ENCODE data around the gene F2RL3.

GRCh38 chr19:16516978-16517831 is 21.0 kb downstream of the C19orf44 start:
- PRO-cap, result no peak

DNA sequence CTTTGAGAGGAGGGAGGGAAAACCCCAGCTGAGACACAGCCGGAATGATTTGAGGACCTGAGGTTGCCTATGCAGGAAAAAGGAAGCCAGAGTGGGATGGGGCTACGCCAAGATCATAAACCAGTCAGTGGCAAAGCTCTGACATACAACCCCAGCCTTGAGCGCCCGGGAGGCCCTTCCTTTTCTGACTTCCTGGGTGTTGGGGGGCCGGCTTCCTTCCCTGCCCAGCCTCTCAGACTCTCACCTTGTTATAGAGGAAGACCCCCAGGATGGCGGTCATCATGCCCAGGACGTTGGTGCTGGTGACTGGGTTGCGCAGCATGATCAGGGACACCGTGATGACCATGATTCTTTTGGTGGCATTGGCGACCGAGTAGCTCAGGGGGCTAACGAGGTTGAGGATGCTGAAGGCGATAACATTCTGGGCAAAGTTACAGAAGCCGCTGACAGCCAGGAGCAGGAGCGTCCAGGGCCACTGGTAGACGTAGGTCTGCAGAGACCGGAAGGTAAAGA is 12.7 kb upstream of the CHERP start:
- PRO-cap, result no peak

GRCh38 chr19:16566097-16566599 is 6.1 kb downstream of the SLC35E1 start:
- PRO-cap, result no peak

GRCh38 chr19:16586593-16586921 is 14.3 kb upstream of the SLC35E1 start:
- PRO-cap, result no peak

GRCh38 chr19:16624069-16624615 is 3.9 kb downstream of the MED26 start:
- PRO-cap, result no peak

- PRO-cap, result bidirectional peak, plus-strand start at chr19:16661779, minus-strand start at chr19:16661747; unidirectional peak, minus-strand start at chr19:16661842
These were observed 797 bp downstream of the TMEM38A start for GRCh38 chr19:16661573-16662298.

- PRO-cap, result no peak
These were observed 13.0 kb upstream of the F2RL3 start for GRCh38 chr19:16875646-16876424.

- PRO-cap, result bidirectional peak, plus-strand start at chr19:16888849, minus-strand start at chr19:16888726
These were observed at the start of gene F2RL3 for GRCh38 chr19:16888482-16889362. TSS of gene F2RL3 (plus strand) at chr19:16888999.

DNA sequence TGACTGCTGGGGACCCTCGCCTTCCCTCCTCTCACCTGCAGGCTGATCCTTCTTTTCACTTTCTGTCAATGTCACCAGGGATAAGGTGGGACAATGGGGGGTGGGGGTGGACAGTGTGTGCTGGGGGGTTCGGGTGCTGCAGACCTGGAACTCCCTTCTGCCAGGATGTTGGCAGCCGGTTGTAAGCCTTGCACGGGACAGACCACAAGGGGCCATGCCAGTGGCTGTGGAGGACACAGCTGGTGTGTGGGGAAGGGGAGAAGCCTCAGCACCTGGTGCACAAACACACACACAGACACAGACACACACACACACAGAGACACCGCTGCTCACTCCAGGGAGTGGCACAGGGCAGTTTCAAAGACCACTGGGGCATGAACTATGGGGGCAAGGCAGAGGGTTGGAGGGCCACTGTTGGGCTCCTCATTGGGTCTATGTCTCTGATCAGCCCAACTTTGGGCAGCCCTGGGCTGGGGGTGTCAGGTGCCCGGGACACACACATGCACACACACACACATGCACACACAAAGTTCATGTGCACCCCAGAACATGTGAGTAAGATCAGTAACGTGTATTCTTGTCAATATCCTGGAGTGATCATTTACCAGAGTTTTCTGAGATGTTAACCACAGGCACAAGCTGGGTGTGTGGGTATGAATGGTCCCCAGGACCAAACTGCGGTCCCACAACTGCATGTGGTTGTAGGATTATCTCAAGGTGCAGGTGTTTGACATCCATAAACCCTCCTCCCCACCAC is 3.8 kb downstream of the F2RL3 start:
- PRO-cap, result no peak

GRCh38 chr19:17075976-17077145 is 784 bp downstream of the MYO9B start:
- PRO-cap, result unidirectional peak, minus-strand start at chr19:17076332

DNA sequence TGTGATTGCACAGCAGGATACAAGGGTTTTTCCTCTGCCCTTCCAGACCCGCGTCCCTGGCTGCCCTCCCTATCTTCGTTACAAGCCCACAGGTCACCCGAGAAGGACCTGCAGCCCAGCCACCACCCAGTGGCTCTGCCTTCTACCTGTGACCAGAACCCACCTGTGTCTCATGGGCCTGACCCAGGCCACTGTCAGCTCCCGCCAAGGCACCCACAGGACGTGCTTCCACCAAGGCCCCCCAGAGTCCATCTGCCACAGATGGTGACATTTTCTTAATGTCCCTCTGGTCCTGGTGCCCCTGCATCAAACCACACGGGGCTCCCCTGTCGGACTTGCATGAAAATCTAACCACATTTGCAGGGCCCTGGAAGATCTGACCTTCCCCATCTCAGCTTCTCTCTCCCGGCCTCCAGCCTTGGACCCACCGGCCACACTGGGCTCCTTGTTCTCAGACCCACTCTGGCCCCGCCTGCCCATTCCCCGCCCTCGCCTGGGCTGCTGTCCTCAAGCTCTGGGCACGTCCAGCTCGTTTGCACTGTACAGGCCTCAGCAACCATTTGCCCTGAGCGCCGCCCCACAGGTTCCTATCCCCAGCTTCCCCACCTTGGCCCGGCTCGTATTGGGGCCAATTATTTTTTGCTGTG is 10.4 kb downstream of the MYO9B start:
- PRO-cap, result no peak

DNA sequence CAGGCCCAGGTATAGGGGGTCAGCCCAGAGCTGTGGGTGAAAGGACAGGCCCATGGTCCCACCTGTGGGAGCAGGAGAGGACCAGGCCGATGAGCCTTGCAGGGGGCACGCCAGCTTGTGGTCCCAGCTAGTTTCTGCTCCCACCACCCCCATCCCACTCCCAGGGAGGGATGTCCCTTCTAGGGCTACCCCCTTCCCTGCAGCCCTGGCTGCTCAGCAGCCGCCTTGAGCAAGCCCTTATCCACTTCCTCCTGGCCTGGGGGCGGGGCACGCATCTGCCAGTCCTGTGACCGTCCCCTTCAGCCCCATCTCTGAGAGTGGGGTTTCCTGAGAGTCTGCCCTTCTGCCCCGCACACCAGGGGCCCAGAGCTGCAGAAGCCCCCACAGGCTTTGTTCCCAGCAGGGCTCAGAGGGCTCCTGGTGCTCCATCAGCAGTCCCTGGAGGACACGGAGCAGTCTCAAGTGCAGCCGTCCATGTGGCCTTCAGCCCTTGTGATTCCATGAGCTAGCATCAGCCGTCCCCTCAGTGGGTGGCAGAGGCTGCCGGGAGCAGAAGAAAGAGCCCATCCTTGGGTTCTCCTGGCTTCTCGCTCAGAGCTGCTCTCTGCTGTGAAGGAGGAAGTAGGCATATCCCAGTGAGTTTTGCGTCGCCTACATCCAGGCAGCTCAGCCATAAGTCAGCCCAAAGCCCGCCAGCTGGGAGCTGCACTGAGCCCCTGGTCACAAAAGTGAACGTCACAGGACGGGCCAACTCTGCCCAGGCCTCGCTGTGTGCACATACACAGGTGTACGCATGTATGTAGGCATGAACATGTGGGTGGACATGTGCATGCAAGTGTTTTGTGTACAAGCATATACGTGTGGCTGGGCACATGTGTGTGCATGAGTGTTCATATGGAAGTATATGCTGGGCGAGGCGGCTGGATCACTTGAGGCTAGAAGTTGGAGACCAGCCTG is 16.3 kb downstream of the MYO9B start:
- PRO-cap, result no peak

DNA sequence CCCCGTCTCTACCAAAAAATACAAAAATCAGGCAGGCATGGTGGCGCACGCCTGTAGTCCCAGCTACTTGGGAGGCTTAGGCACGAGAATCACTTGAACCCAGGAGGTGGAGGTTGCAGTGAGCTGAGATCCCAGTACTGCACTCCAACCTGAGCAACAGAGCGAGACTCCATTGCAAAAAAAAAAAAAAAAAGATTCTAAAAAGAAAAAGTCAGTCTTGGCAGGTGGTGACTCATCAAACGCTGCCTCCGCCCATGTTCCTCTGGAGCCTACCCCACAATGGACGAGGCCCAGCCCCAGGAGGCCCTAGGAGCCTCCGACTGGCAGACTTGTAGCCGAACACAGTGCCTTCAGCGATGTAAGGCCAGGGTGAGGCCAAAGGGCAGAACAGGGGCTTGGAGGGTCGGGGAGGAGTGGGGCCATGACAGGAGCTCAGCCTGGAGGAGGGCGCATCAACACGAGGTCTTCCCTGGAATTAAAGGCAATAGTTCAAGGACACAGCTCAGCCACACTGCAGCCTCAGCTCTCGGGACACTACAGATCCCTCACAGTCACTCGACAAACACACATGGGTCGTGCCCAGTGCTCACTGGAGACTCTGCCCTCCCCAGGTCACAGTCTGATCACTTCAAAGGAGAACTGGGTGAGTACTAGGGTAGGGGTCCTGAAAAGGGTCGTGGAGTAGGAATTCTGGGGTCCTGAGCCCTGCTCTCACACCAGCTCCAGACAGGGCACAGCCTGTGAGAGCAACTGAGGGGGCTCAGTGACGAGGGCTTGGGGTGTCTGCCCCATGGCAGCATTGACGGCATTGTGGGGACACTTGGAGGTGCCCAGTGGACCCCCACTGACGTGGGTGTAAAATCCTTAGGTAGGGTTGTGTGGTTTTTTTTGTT is 5.2 kb downstream of the USE1 start:
- PRO-cap, result no peak

GRCh38 chr19:17239971-17240329 is 5.8 kb downstream of the NR2F6 start:
- PRO-cap, result no peak

- PRO-cap, result no peak
These were observed 1.1 kb downstream of the NR2F6 start for GRCh38 chr19:17244682-17244988.

DNA sequence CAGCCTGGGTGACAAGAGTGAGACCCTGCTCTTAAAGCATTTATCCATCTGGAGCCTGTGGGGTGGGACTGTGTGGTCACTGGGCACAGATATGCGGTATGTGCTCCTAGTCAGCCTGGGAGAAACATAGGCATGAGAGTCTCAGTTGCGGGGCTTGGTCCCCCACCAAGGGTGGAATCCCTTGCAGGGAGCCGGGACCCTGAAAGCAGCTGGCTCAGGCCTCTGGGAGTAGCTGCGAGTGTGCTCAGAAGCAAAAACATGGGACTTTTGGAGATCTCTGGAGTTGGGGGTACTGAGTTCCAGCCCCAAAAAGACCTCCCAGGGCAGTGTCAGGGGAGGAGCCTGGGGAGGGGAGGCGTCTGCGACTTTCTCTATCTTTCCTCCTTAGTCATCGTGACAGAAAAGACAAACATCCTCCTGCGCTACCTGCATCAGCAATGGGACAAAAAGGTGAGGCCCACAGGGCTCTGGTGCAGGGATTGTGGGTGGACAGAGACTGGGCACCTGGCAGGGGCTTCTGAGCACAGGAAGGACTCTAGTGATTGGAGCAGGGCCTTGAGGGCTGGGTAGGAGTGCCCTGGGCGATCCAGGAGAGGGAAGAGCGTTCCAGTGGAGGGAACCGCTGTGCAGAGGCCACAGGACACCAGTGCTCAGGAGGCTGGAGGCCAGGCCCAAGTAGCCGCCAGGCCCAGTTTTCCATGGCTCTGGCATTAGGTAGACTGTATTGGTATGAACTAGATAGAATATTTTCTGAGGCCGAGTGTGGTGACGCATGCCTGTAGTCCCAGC is 6.4 kb downstream of the DDA1 start:
- PRO-cap, result no peak

DNA sequence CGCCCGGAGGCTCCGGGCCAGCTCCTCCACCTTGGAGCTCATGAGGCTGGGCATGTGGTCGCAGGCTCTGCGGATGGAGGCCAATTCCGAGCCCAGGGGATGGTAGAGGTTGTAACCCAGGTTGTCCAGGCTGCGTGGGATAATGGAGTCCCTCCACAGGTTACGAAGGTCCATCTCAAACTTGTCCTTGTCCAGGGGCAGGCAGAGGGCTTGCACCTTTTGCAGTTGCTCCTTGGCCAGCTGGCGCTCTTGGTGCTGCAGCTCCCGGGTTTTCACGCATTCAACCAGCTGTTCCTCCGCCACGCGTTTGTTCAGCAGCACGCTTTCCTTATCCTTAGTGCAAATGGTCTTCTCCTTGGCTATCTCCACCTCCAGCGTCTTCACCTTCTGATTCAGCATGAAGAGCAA is 11.5 kb downstream of the PLVAP start:
- PRO-cap, result no peak

- PRO-cap, result no peak
These were observed 50.6 kb downstream of the COLGALT1 start for GRCh38 chr19:17605603-17606967.

DNA sequence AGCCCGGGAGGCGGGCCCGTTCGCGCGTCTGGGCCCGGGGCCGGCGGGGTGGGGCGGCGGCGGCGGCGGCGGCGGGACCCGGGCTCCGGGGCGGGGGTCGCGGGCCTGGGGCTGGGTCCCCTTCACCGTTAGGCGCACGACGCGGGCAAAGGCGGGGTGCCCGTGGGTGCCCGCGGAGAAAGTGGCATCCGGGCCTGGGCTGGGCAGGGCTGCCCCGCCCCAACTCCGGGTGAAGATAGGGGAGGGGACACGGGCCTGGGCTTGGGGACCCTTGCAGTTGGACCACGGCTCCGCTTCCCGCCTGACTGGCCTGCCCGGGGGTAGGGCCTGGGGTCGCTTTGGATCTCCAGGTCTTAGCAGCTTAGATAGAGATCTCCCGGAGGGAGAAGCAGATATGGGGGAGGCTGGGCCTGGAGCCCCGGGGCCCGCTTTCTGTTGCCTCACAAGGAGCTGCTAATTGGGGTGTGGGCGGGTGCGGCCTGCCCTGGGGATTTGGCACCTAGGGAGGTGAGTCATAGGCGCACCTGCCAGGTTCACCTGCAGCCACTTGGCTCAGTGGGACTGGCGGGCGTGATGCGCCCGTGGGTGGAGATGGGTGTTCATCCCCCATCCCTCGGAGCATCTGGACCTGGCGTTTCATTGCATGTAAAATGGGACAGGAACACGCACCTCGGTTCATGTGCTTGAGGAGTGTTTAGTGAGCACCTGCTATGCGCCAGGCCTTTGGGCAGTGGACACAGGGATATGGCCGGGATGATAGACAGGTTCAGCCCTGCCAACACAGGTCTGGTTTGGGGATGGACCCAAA is 571 bp downstream of the MAP1S start:
- PRO-cap, result no peak

GRCh38 chr19:17762339-17763235 is 11.3 kb downstream of the FCHO1 start:
- PRO-cap, result no peak

Measured in left ventricle myocardium (tissue), 1 donor.